ENCODE measurements around the genes ZNF580, RFPL4AL1, NLRP8, PEG3, ZNF460 and TRAPPC2B.

- RRBS: 12% methylated on average over 3 of the region's 17 CpGs
Measured at GRCh38 chr19:55611152-55611819, 5.8 kb downstream of the ZNF865 start.

GRCh38 chr19:55640877-55641653 lies at the start of gene ZNF580:
TSS of gene ZNF580 (plus strand) at chr19:55641002.
- RRBS: 7% methylated on average over 27 of the region's 74 CpGs

GRCh38 chr19:55652773-55653253 lies 2.0 kb upstream of the U2AF2 start:
- RRBS: 96% methylated on average over 10 of the region's 40 CpGs

GRCh38 chr19:55702266-55702681 lies 27.2 kb downstream of the EPN1 start:
- RRBS: no CpG with 5 or more reads among the region's 8 CpGs

GRCh38 chr19:55768926-55769272 lies at the start of gene RFPL4AL1:
TSS of gene RFPL4AL1 (plus strand) at chr19:55769118.
- RRBS: no CpG with 5 or more reads among the region's 5 CpGs

DNA sequence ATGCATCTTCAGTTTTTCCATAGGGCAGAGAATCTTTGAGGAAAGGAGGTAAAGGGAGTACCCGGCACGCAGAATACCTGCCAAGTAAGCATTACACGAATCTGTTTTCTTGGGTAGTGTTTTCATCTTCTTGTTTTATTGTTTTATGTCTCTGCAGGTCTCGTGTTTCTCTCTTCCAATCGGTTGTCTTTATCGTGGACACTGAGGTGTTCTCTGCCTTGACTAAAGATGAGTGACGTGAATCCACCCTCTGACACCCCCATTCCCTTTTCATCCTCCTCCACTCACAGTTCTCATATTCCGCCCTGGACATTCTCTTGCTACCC lies at the start of gene NLRP8:
Gene NLRP8, plus strand, starts transcription at position 158 of the 326 bp plus-strand sequence.
- RRBS: no CpG with 5 or more reads among the region's 8 CpGs

- RRBS: 6% methylated on average over 24 of the region's 50 CpGs
Measured at GRCh38 chr19:56120054-56120815, 860 bp downstream of the ZNF787 start.

GRCh38 chr19:56133786-56134374 lies 7.2 kb upstream of the ZNF444 start:
- RRBS: no CpG with 5 or more reads among the region's 11 CpGs

- RRBS: no CpG with 5 or more reads among the region's 7 CpGs
Measured at GRCh38 chr19:56142834-56143609, 1.9 kb downstream of the ZNF444 start.

DNA sequence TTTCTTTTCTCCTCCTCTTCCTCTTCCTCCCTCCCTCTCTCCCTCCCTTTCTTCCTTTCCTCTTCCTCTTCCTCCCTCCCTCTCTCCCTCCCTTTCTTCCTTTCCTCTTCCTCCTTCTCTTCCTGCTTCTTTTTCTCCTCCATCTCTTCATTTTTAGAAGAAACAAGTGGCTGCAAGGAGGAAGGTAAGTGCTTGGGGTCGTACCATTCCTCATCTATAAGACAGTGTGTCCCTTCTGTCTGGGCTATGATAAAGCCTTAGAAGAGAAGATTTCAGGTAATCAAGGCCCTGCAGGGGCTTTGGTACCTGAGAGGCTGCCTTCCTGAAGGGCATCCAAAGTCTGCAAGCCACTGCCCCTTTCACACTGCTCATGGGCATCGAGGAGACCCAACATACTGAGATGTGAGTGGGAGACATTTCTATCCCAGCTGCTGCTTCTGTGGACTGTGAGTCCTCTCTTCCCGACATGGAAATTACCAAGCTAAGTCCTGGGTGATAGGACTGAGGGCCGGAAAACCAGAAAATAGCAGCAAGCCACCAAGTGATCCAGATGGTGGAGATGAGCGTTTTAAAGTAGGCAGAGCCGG lies 17.2 kb downstream of the ZSCAN5A start:
- RRBS: 9% methylated on average over 3 of the region's 6 CpGs

DNA sequence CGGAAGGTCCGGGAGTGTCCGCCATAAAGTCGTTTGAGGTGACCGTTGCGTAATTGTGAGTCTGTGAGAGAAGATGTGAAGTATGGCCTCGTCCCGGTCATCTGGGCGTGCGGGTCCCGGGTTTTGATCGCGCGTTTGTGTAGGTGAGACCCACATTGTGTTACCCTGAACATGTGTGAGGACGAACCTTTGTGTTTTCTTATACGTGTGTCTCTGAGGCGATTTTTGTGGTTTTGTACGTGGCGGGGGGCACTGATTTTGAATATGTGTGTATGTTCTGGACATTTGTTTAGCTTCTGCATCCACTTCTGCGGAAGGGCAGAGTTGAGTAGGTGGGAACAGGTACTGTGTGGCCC lies 1.1 kb upstream of the ZNF667 start:
- RRBS: 4% methylated on average over 5 of the region's 20 CpGs

DNA sequence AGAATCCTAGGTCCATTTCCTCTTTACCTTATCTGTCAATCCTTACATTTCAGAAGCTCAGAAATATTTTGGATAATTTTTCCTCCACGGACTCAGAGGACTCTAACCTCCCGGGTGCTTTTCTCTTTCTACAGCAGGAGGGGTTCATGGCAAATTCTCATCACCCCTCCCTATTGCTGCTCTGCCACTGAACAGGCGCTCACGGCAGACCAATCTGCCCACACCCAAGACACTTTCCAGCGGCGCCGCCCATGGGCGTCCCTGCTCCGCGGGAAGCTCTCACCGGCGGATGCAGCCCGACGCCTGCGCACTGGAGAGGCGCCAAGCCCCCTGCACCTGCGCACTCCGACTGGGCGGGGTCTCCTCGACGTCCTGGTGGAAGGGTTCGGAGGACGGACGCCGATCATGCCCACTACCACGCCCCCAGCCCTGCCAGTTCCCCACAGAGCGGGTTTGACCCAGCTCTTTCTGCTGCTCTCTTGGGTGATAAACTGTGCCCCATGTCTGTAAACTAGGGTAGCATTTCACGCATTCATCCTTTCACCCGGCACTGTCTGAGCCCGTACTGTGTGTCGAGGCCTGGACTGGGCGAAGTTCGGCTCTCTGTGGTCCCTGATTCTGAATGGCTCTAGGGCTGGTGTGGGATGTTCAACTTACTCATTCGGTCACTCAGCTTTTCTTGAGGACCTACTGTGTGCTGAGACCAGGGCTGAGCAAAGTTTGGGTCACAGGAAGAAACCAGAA lies 10.7 kb downstream of the ZNF835 start:
- RRBS: no CpG with 5 or more reads among the region's 34 CpGs

DNA sequence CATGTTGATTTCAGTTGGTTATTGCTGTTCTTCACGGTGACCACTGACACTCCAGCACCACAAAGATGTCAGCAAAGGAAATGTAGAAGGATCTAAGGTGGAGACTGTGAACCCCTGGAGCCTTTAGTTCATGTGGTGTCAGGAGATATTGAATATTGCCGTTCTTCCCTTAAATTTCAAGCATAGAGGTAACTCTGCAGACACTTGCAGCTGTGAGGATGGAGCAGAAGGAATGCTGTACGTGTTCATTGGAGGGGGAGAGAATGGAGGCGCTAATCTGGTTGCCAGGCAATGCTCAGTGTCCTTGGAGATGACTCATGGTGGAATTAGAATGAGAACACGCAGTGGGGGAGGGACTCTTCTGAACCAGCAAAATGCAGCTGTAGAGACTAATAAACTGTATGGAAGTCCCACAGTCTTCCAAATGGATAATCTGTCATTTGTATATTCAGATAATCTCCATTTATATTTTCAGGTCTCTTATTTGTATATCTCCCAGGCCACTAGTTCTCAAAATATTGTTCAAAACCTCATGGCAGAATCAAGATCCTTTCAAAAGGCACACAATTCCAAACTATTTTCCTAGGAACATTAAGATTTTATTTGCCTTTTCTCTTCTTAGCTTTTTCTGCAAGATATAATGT lies 21.0 kb upstream of the ZNF835 start:
- RRBS: no CpG with 5 or more reads among the region's 5 CpGs

DNA sequence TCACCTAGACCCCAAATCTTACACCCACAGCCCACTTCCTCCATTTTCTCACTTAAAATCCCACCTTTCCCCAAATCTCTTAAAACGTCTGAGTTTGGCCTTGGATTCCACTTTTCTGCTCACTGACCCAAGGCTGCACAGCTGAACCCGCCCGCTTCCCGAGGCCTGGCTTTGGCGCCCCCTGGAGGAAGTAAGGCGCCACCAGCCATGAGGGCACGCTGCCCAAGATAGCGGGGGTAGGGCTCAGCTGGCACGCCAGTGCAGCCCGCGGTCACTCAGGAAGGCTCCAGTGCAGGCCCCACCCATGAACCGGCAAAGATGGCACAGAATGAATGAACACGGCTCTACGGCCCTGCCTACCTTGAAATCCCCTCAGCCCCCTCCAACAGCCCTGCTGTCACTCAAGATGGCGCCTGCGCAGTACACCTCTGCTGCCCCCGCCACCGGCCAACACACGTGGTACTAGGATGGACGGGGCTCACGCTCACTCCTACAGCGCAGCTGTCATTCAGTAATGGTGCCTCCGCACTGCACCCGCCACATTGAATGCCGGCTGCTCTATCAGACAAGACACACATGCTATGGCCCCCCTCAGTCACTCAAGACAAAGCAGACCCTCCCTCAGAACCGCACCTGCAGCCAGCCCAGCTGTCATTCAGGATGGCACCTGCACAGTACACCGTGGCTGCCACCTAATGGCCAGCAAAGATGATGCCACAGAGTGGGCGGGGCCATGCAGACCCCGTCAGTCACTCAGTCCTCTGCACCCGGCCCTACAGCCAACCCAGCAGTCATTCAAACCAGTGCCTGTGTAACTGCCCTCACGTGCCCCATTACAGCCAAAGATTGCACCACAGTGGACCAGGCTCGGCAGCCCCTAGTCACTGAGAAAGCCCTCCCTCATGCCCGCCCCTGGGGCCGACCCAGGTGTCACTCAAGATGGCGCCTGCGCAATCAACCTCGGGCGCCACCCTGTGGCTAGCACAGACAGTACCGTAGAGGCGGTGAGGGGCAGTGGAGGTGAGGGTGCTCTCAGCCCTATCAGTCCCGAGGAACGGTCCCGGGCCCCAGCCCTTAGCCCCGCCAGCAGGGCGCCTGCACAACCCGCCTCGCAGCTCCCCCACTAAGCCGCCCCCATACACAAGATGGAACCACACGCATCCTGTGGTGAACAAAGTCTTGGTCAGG lies 2.7 kb downstream of the PEG3 start:
- RRBS: 26% methylated on average over 6 of the region's 49 CpGs

GRCh38 chr19:56840342-56841522 lies at the start of gene PEG3:
TSS of gene PEG3 (minus strand) at chr19:56840726.
- RRBS: no CpG with 5 or more reads among the region's 68 CpGs

DNA sequence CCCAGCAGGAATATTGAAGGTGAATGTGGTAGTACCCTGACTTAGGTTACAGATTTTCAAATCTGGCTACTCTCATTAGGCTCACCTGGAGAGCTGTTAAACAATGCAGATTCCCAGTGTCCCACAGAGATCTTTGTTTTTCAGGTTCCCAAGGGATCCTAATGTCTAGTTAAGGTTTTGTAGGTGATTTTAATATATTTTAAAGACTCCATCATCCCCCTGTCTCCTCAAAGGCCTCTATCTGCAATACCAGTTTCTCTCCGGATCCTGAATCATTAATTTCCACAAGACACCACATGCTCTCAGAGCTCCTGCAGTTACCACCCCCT lies 1.7 kb upstream of the PEG3 start:
- RRBS: no CpG with 5 or more reads among the region's 1 CpG

DNA sequence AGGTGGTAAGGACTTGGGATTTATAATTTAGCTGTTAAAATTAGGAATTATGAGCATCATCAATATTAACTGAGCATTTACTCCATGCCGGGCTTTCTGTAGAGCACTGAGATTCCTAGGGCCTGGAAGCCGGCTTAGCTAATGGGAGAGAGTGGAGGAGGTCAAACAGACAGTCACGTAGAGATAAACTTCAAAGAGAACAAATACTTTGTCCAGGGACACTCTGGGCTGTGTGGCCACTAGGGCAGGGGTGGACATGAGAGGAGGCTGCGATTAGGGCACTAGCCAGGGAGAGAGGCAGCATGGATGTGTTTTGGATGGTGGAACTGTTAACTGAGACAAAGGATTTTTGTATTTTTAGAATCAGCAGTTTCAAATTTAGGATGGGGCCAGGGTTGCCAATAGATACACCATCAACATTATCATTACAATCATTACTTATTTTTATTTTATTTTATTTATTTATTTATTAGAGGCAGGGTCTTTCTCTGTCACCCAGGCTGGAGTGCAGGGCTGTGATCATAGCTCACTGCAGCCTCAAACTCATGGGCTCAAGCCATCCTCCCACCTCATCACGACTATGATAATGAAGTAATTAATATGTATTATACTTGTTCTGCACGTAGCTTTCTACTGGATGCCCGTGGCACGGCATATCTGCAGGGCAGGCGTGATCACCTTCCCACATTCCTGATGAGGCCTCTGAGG lies 134.5 kb upstream of the PEG3 start:
- RRBS: no CpG with 5 or more reads among the region's 9 CpGs

DNA sequence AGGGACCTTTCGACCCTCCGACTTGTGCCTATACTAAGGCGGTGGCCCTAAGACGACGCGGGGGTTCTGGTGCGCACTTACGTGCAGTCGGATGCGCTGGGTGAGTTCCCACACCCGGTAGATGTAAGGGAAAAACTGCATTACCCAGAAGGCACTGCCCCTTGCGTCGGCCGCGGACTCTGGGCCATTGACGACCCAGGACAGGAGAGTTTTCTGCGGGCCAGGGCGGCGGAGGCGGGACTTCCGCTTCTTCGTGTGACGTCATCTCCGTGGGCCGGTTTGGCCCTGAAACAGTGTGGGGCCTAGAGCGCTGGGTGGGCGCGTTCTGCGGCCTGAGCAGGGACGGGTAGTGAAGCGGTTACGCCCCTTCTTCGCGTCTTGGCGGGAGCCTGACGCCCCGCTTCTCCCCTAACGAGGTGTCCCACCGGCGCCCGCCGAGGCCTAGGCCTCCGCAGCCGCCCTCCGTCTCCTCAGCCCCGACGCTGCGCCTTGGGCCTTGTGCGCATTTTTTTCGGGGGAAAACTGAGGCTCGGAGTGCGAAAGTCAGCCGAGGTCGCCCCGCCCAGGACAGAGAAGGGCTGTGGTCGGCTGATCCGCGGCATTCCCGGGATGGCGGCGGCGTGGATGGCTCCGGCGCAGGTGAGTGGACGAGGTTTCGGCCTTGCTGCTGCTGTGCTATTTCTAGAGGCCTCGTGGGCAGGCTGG lies at the start of gene ZNF460:
Gene ZNF460, plus strand, starts transcription at position 288 of the 705 bp plus-strand sequence.
- RRBS: no CpG with 5 or more reads among the region's 67 CpGs

GRCh38 chr19:57362869-57363732 lies at the start of gene TRAPPC2B:
TSS of gene TRAPPC2B (plus strand) at chr19:57363551.
- RRBS: no CpG with 5 or more reads among the region's 51 CpGs